ENCODE results near the genes ZNF785, PRR14 and VKORC1.

GRCh38 chr16:30584776-30585983, at the start of gene ZNF785:
Gene ZNF785 (minus strand): TSS chr16:30585697.
- PRO-cap: unidirectional peak, minus-strand start at chr16:30585689

- PRO-cap: no peak
Measured at GRCh38 chr16:30585984-30586576, 583 bp upstream of the ZNF785 start.

DNA sequence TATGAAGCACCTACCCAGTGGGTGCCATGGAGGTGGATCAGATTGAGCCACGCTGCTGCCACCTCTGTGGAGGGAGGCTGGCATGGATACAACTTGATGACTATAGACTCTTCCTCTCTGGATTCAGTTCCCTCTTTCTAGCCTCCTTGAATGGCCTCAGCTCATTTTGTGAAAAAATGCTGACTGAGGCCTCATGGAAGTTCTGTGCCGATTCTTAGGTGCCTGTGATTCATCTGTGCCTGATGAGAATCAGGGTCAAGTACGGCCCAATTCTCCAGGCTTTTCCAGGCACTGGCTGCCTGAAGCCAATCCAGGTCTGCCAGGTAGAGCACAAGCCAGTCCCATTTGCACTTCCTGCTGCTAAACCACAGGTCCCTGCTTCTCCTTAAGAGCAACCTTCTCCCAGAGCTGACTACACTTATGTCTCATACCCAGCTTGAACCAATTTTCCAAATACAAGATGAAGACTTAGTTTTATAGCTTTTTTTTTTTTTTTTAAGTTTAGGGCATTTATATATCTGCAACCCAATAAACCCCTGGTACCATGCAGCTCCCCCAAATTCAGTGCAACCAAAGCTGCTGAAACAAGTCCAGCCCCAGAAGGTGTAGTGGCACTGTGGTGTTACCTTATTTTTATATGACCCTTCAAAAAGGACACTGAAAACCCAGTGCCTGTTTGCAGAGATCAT, 7.2 kb downstream of the ZNF689 start:
- PRO-cap: no peak

DNA sequence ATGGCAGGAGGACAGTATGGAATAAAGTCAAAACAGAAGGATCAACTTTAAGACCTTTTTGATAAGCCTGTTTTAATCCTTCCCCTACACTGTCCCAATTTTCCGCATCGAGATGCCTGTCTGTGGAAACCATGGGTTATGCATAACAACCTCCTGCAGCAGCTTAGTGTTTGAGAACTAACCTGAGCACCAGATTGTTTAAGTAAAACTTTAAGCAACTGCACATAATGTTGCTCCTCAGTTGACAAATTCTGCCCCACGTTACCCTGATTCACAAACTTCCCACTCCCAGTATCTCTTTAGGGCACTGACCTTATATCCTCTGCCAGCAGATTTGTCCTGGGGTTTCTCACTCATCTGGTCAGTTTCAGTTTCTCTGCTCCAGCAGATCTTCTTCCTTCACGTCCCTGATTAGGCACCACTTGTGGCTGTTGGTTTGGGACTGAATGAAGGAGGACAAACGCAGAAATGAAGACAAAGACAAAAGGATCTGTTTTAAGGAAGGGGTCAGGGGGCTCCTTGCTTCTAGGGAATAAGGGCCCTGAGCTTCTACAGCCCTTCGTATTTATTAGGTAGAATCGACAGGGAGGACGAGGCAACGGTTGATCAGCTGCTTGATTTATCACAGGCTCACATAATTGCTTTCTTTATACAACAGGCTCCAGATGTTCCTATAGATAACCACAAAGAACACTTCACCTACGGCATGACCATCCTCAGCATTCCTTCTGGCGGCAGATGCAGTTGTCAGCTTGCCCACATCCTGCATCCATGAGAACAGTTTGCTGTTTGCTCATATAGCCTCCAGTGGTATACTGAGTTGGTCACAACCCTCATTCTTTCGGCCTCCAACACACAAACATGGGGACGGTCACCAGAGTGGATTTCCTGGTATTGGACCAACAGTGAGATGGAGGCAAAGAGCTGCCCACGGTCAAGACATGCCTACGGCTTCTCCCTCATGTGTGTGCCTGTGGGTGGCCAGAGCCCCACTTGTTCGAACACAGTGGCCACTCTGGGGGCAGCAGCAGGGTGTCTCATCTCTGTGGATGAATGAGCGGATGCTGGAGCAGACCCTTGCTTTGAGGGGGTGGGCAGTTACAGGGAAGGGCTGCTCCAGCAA, 13.6 kb upstream of the ZNF689 start:
- PRO-cap: no peak

GRCh38 chr16:30650634-30651215, at the start of gene PRR14:
Gene PRR14 (plus strand): TSS chr16:30650960.
- PRO-cap: unidirectional peak, plus-strand start at chr16:30650780; unidirectional peak, plus-strand start at chr16:30650880

- PRO-cap: no peak
Measured at GRCh38 chr16:30654530-30655458, 3.4 kb upstream of the FBRS start.

GRCh38 chr16:30662272-30662734, 4.1 kb downstream of the FBRS start:
- PRO-cap: no peak

DNA sequence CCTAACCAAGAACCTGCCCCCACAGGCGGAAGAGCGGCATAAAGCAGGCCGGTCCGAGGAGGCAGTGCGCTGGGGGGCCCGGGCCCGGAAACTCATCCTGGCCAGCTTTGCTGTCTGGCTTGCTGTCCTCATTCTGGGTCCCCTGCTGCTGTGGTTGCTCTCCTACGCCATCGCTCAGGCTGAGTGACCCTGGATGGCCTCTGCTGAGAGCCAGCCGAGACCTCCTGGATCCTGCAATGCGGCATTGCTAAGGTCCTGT, 3.2 kb downstream of the TMEM265 start:
- PRO-cap: no peak

DNA sequence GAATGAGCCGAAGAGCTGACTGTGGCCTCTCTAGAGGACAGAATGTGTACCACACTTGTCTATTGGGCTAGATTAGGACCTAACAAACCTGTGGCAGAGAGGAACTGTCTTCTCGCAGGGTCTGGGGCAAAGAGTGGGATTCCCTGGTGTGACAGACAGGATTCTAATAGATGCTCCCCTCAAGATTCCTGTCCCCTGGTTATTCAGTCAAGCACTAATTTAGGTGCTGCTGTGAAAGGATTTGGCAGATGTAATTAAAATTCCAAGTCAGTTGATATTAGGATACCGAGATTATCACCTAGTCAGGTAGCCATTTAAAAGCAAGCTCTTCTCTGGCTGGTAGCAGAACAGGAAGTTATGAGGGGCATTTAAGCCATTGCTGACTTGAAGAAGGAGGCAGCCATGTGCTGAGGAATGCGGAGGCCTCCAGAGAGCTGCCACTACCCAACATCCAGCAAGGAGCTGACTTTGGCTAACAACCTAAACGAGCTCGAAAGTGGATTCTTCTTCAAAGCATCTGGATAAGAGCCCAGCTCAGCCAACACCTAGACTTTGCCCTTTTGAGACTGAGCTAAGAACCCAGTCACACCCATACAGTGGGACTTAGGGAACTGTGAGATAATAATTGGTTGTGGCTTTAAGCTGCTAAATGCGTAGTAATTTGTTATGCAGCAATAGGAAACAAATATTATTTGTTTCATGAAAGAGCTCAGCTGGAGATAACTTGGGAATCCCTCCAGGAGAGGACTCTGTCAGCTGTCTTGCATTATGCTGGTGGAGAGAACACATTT, 52.4 kb upstream of the ZNF629 start:
- PRO-cap: no peak

GRCh38 chr16:30934820-30935512, 11.6 kb downstream of the FBXL19 start:
- PRO-cap: no peak

DNA sequence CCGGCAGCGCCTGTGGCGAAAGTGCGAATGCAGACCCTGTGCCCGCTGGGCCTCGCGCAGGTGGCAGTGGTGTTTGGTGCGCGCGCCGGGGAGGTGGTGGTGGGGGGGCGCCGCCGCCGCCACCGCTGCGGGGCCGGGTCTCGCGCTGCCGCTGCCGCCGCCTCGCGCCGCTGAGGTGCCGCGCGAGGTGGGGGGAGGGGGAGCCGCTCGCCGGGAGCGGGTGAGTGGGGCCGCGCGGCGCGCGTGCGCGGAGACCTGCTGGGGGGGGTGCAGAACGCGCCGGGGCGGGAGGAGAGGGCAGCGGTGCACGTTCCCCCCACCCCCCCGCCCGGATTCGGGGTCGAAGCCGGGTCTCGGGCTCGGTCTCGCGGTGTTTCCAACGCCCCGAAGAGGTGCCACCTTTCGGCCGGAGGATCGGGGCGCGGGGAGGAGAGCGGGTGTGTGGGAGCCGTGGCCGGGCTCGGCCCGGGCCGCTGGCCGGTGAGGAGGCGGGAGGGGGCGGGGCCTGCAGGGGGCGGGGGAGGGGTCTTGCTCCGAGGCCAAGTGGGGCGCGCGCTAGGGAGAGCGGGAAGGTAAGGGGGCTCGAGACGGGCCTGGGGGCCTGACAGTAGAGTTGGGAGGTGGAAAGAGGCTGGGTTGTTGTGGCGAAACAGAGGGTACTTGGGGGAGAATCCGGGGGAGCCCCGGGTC, 496 bp downstream of the SETD1A start:
- PRO-cap: unidirectional peak, plus-strand start at position 88 of the sequence

DNA sequence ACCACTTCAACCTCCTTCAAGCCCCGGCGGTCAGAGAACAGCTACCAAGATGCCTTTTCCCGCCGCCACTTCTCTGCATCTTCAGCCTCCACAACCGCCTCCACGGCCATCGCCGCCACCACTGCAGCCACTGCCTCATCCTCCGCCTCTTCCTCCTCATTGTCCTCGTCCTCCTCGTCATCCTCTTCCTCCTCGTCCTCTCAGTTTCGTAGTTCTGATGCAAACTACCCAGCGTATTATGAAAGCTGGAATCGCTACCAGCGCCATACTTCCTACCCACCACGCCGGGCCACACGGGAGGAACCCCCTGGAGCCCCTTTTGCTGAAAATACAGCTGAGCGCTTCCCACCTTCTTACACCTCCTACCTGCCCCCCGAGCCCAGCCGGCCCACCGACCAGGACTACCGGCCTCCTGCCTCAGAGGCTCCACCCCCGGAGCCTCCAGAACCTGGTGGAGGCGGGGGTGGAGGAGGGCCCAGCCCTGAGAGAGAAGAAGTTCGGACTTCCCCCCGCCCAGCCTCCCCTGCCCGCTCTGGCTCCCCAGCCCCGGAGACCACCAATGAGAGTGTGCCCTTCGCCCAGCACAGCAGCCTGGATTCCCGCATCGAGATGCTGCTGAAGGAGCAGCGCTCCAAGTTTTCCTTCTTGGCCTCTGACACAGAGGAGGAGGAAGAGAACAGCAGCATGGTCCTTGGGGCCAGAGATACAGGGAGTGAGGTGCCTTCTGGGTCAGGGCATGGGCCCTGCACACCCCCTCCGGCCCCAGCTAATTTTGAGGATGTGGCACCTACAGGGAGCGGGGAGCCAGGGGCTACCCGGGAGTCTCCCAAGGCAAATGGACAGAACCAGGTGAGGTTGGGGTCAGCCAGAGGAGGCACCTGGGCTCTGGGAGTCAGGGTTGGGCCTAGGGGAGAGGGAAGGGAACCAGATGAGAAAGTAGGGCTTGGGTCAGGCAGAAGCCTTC, 7.3 kb downstream of the SETD1A start:
- PRO-cap: no peak

DNA sequence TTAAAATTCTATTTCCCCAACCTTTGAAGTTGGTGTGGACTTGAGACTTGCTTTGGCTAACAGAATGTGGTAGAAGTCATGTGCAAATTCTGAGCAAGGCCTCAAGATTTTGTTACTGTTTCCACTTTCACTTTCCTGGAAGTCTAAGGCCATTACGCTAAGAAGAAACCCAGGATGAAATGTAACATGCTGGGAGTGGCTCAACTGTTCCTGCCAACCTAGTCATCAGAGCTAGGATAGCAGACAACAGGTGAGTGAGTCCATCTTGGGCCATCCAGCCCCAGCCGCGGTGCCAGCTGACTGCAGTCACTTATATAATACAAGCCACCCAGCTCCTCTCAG, 10.8 kb upstream of the STX4 start:
- PRO-cap: no peak

GRCh38 chr16:31063579-31064160, 10.4 kb downstream of the ZNF668 start:
- PRO-cap: no peak

DNA sequence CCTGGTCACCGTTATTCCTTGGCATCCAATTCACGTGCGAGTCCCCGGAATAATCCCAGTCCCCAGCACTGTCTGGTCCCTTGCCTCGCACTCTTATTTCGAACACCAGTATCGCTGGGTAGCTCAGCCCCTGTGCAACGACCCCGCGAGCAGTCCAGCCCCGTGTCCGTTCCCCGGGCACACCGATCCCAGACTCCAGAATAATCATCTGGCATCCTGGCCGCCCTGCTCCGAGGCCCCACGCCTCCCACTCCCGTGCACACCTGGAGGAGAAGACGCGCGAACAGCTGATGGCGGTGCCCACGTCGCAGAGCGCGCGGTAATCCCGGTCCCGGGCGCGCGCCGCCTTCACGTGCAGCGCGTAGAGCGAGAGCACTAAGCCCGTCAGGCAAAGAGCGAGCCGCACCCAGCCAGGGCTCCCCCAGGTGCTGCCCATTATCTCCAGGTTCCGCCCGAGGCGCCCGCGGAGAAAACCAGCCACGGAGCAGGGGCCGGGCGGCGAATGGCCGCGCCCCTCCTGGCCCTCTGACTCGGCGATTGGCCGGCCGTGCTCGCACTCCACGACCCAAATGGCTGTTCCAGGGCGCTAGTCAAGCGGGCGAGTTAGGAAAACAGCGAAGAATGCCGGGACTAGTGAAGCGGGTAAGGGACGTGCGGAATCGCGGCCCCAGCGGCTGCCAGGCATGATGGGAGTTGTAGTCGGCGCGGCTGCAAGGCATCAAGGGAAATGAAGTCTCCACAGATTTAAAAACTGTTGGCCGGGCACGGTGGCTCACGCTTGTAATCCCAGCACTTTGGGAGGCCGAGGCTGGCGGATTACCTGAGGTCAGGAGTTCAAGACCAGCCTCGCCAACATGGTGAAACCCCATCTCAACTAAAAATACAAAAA, at the start of gene VKORC1:
Gene VKORC1 (minus strand): TSS at position 504 of the 889 bp plus-strand sequence.
- PRO-cap: bidirectional peak, plus-strand start at position 633 of the sequence, minus-strand start at position 532 of the sequence; unidirectional peak, minus-strand start at position 669 of the sequence

- PRO-cap: no peak
Measured at GRCh38 chr16:31178812-31179188, 1.1 kb upstream of the FUS start.

- PRO-cap: no peak
Measured at GRCh38 chr16:31187975-31188700, 8.2 kb downstream of the FUS start.

- PRO-cap: no peak
Measured at GRCh38 chr16:31189490-31190607, 9.9 kb downstream of the FUS start.

GRCh38 chr16:31344706-31345202, 10.2 kb upstream of the ITGAX start:
- PRO-cap: no peak

GRCh38 chr16:31354156-31354861, 667 bp upstream of the ITGAX start:
- PRO-cap: no peak